Breast epithelium (tissue), 2 donors: ENCODE results near the gene CNTNAP3B.

GRCh38 chr9:41358661-41358984 is 169.5 kb upstream of the ZNG1F start:
- PRO-cap: bidirectional peak, plus-strand start at chr9:41358904, minus-strand start at chr9:41358795
- RAMPAGE, long total RNA, 2 experiments: no peak in any of the 2 experiments

GRCh38 chr9:41651007-41651244 is 461.8 kb upstream of the ZNG1F start:
- PRO-cap: no peak
- RAMPAGE, long total RNA, 2 experiments: no peak in any of the 2 experiments

DNA sequence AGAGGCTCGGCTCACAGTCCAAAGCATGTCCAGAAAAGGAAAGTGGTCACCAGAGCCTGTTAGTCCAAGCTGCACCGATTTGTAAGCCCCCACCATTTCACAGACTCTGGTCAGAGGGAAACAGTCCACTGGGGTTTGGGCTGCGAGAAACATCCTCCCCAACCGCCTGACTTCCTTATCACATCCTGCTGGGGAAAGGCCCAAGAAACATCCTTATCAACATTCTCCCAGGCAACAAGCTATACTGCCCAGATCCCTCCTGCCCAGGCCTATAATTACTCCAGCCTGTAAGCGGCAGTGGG is 388.0 kb downstream of the CNTNAP3B start:
- PRO-cap: no peak
- RAMPAGE, long total RNA, 2 experiments: no peak in any of the 2 experiments

DNA sequence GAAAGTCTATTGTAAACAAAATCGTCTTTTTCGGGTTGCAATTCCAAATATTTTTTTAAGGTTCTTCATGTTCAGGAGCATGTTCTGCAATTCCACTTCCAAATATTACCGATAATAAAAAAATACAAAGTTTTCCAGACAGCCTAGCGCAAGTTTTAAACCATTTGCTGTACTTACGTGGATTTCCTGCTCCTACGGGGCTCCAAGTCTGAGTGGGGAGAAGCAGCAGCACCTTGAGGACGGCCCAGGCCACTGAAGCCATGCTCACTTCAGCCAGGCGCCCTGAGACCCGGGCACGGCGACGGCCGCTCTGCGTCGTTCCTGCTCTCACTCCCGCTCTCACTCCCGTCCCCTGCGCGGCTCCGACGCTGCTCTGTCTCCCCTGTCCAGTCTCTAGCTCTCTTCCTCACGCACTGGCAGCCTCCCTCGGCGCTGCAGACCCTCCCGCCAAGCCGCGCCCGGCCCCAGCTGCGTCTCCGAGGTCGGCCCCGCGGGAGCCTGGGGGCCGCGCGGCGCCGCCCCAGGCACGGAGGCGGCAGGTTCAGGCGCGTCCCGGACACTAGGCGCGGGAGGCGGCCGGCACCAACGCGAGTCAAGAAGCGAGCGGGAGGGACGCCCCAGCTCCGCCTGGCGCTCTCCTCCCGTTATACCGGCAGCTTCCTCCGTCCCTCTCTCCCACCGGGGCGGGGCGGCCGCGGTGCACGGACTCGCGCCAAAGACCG is at the start of gene CNTNAP3B:
TSS of gene CNTNAP3B (minus strand) at position 594 of the 722 bp plus-strand sequence.
- PRO-cap: no peak
- RAMPAGE, long total RNA, 2 experiments: no peak in any of the 2 experiments

DNA sequence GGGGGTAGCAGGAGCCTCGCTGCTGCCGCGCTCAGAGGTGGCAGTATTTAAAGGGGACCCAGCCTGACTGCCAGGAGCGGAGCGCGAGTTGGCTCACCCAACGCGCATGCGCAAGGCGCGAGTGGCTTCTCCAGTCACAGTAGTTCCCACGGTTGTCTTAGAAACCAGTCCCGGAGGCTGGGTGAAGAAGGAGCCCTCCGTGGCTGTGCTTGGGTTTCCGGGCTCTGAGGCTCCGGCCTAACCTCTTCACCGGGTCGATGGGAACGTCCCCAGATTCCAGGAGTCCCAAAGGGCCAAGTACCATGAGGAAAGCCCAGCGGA is 477.8 kb downstream of the SPATA31A7 start:
- PRO-cap: no peak
- RAMPAGE, long total RNA, 2 experiments: no peak in any of the 2 experiments

- PRO-cap: no peak
- RAMPAGE, long total RNA, 2 experiments: no peak in any of the 2 experiments
Observed at GRCh38 chr9:63378919-63379401, 1906.0 kb downstream of the FOXD4L5 start.

DNA sequence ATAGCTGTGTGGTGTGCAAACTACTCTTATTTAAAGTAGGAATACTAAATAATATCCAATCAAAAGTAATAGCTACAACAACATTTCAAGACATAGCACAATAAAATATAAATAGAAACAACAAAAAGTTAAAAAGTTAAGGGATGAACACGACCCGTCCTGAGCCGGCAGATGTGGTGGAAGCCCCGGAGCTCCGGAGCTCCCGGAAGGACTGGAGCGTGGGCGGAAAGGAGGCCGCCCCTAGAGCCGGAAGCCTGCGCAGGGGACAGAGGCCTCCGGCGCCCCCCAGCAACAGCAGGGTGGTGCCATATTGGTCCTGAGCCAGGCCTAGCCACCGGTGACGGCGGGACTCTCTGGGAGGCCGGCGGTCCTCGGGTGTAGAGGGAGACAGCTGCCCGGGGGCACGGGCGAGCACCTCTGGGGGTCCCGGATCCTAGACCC is 1472.3 kb downstream of the FOXD4L5 start:
- PRO-cap: no peak
- RAMPAGE, long total RNA, 2 experiments: no peak in any of the 2 experiments

DNA sequence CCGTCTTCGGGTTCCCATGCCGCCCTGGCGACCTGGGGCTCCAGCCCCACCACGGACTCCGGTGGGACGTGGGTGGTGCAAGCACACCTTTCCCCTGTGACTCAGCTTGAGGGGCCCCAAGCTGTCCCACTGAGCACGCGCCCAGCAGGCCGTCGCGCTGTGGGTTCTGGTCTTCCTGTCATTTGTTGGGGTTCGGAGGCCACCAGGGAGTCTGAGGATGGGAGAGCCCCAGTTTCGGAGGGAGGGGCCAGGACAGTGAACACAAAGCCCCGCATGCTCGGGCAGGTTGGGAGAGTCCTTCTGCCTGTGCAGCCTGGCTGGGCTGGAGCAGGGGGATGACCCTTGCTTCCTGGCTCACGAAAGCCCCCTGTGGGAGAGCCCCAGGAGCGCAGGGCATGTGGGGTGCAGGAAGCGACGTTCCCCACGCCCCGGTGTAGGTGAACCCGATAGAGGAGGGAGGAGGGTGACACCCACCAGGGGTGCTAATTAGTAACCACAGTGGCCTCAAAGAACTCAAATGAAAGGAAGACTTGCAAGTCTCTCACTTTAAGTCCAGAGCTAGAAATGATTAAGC is 1466.9 kb downstream of the FOXD4L5 start:
- PRO-cap: no peak
- RAMPAGE, long total RNA, 2 experiments: no peak in any of the 2 experiments

DNA sequence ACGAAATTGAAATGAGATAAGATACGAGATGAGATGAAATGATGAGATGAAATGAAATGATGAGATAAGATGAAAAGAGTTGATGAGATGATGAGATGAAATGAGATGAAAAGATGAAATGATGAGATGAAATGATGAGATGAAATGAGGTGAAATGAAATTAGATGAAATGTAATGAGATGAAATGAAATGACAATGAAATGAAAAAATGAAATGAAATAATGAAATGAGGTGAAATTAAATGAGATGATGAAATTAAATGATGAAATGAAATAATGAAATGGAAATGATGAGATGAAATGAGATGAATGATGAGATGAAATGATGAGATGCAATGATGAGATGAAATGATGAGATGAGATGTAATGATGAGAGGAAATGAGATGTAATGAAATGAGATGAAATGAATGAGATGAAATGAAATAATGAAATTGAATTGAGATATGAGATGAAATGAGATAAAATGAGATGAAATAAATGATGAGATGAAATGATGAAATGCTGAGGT is 560.7 kb downstream of the FOXD4L5 start:
- PRO-cap: no peak
- RAMPAGE, long total RNA, 2 experiments: no peak in any of the 2 experiments

GRCh38 chr9:64870136-64870291 is 415.0 kb downstream of the FOXD4L5 start:
- PRO-cap: no peak
- RAMPAGE, long total RNA, 2 experiments: no peak in any of the 2 experiments

DNA sequence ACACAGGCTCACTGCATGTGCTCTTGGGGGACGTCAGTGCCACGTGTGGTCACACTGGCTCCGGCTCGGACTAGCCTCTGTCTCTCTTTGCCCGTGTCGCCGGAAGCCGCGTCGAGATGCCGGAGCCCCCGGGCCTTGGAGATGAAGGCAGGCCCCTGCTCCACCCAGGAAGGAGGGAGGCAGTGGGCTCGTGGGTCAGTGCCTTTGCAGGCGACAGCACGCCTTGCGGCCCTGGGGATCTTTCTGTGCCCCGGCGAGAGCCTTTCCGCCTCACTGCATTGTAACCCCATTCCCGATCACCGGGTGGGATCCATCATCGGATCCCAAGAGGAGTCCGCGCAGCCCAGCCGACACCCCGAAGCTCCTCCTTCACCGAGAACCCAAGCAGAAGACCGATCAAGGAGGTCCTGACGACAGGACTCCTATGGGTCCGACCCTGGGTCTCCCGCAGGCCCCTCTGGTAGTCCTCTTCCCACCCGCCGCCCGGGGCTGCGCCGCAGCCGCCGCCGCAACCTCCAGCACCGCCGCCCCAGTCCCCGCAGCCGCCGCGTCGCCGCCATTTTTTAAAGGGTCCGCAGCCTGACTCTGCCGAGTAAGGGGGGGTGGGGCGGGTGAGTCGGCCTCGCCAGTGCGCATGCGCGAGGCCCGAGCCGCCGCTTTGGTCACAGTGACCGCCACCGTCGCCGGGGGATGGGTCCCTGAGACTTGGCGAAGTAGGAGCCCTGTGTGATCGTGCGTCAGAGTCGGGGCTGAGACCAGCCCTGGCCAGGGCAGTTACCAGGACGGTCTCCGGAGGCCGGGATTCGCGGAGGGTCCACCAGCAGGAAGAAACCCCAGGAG is 532.6 kb downstream of the FOXD4L4 start:
- PRO-cap: unidirectional peak, plus-strand start at position 677 of the sequence
- RAMPAGE, long total RNA, 2 experiments: start-site peak on the plus strand in 1 of 2 experiments, centred at position 651 of the sequence, 119 reads per replicate

GRCh38 chr9:67711297-67711776 is 147.4 kb upstream of the ANKRD20A1 start:
- PRO-cap: no peak
- RAMPAGE, long total RNA, 2 experiments: no peak in any of the 2 experiments

DNA sequence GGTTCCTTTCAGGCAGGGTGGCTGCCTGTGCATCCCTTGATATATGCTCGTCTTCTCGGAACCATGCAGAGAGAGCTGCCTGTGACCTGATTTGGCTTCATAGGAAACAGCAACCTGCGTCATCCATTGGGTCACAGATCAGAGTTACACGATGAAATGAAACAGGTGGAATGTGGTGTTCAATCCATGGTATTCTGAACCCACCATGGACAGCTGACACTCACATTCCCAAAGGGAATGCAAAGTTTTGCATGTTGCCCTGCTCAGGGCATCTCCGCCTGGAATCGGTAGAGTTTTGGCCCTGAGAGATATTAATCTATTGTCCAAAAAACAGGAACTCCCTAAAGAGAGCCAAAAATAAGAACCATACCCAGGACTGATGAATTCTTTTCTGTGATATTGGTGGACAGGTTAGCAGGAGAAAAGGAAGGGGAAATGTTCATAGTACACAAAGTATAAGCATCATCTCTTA is 85.6 kb downstream of the TMEM252 start:
- PRO-cap: no peak
- RAMPAGE, long total RNA, 2 experiments: no peak in any of the 2 experiments

GRCh38 chr9:68560146-68560530 is 19.5 kb upstream of the TMEM252 start:
- PRO-cap: no peak
- RAMPAGE, long total RNA, 2 experiments: no peak in any of the 2 experiments

GRCh38 chr9:68749317-68750099 is 30.4 kb upstream of the PABIR1 start:
- PRO-cap: no peak
- RAMPAGE, long total RNA, 2 experiments: no peak in any of the 2 experiments

GRCh38 chr9:69024617-69025065 is 10.7 kb upstream of the PRKACG start:
- PRO-cap: no peak
- RAMPAGE, long total RNA, 2 experiments: no peak in any of the 2 experiments

DNA sequence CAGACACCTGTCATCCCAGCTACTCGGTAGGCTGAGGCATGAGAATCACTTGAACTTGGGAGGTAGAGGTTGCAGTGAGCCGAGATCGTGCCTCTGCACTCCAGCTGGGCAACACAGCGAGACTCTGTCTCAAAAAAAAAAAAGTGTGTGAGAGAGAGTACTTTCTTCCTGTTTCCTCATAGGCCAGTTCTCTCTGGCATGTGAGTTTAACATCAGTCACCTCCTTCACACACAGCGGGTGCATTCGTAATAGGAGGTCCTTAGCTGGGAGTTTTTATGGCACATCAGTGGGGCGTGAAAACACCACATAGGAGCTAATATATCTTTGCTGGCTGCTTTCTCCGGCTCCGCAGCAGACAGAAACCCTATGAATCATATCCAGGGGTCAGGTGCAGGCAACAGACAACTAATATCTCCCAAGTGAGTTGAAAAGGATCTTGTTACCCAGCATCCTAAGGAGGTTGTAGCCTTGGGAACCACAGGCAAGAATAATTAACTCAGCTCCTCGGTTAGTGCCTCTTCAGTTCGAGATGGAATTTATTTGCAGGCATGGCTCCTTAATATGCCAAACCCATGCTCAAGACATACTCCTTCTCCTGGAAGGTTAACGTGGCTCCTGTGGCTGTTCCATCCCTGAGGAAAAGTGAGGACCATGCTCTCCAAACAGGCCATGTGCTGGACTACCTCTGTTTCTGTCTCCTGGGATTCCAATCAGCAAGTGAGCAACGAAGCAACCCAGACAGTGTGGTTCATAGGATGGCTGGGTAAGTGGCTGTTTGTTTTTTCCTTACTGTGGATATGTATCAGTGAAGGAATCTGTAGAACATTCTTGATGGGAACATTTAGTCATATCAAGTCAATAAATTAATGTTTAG is 64.0 kb downstream of the FXN start:
- PRO-cap: no peak
- RAMPAGE, long total RNA, 2 experiments: no peak in any of the 2 experiments

GRCh38 chr9:69105065-69105657 is 68.9 kb upstream of the TJP2 start:
- PRO-cap: no peak
- RAMPAGE, long total RNA, 2 experiments: no peak in any of the 2 experiments

- PRO-cap: no peak
- RAMPAGE, long total RNA, 2 experiments: no peak in any of the 2 experiments
Observed at GRCh38 chr9:69250986-69251586, 73.9 kb upstream of the ENTREP1 start.

DNA sequence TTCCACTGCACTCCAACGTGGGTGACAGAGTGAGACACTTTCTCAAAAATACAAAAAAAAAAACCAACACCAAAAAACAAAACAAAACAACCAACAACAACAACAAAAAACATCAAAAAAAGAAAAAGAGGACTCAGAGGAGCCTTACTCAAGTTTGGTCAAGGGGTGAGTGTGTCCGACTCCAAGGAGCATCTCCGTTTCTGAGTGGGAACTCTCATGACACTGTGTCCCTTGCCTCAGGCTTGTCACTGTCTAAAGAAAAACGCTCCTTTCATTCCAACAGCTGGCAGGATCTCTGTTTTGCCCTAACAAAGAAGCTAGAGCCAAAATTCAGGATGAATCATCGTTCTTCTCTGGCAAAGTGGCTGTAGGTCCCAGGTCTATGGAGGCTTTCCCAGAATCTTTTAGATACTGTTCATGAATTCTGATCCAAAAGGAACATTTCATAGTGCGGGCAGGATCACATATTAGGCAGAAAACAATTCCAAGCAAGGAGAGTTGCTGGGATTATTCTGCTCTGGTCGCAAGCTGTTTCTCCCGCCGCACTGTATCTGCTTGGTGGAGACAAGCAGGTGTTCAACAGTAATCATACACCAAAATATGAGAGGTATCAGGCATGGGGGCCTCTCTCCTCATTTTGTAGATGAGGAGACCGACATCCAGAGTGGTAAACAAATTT is 72.4 kb downstream of the ENTREP1 start:
- PRO-cap: bidirectional peak, plus-strand start at position 495 of the sequence, minus-strand start at position 202 of the sequence
- RAMPAGE, long total RNA, 2 experiments: no peak in any of the 2 experiments